RPMI7951 (cell line): ENCODE results near the gene CDC42.

GRCh38 chr1:20806982-20807719, 20.0 kb upstream of the HP1BP3 start:
- RAMPAGE, long total RNA = no peak

DNA sequence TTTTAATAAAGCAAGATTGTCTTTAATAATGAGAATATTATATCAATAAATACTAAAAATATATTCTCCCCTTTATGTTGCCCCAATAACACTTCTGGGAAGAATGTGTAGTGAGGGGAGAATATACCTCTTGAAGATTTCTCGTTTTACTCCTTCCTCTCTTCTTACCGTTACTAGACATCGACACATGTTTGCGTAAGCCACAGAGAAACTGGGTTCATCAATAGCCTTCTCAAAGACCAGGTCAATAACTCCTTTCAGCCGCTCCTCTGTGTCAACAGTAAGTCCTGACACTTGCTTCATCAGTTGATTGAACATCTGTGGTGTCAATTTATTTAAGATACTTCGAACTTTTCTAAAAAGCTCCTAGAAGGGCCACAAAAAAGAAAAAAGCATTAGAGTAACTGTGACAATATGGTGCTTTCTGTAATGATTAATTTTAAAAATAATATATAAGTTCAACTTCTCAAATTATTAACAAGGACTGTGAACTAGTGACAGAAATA, 92.1 kb upstream of the HP1BP3 start:
- RAMPAGE, long total RNA = no peak

DNA sequence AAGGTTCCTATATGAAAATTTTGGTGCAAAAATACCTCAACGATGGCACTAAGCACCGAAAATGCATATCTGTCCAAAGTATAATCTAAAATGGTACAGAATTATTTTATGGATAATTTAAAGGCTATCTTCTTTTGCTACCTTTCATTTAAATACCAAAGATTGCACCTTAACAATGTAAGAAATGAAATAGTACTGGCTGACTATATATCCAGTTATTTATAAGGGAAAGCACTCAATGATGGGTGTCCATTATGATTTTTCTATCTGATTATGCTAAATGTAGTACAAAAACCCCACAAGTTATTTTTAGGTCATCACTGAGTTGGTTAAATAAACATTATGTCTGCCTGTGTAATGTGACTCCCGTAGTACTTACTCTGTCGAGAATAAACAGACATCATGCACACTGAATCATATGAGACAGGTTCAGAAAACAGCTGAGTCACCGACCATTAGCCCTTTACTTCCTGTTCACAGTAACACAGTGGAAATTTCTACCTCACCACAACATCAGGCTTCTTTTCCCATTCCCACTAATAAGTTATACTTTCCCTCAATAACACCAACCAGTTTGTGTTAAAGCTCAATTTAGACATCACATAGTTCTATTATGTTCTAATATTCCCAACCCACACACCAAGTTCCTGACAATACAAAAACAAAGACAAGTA, 154.5 kb downstream of the EIF4G3 start:
- RAMPAGE, long total RNA = no peak

DNA sequence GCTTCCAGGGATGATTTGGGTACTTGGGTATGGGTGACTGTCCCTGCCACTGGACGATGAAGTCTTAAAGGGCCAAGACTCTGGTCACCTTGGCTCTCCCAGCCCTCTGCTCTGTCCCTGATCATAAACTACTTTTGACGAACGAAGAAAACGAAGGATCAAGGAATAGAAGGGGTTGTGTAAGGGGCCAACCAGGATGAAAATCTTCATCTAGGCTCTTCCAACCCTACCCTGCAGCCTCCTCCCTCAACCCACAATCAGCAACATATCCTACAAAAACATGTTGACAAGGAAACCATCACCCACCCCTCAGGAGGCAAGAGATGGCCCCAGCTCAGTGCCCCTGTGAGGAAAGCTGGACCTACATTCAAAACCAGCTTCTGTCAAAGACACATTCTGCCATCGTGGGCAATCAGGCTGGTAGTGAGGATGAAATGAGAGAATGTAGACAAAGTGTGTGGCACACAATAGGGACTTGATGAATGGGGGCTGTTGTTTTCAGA, 20.5 kb upstream of the ECE1 start:
- RAMPAGE, long total RNA = no peak

- RAMPAGE, long total RNA = no peak
These were observed 30.0 kb upstream of the ECE1 start for GRCh38 chr1:21320041-21320846.

DNA sequence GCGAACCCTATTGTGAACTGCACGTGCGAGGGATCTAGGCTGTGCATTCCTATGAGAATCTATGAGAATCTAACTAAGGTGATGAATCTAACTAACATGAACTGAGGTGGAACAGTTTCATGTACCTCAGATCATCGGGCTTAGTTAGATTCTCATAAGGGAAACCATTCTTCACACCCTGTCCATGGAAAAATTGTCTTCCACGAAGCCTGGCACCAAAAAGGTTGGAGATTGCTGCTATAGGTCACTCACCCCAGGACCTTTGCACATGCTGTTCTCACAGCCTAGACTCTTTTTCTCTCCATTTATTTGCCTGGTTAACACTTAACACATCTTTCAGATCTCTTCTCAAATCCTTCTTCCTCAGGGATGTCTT, 37.6 kb upstream of the ECE1 start:
- RAMPAGE, long total RNA = no peak

- RAMPAGE, long total RNA = no peak
These were observed 42.5 kb upstream of the ECE1 start for GRCh38 chr1:21332607-21333346.

DNA sequence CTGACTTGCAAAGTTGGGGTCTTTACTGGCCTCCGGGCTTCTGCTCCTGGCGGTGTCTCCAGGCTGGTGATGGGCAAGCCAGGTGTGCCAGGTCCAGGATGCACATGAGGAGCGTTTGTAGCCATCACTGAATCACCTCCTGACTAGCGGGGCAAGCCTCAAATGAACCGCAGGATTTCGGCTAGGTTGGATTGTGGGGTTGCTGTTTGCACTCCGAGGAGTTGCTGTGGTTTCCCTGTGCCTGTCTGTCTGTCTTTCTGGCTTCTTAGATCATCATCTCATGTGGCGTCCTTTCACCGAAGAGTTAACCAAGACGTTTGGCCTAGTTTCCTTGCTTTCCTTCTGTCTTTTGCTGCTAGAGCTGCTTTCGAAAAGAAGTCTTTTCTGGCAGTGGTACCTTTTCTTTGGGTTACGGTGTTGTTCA, 810 bp downstream of the NBPF3 start:
- RAMPAGE, long total RNA = no peak

DNA sequence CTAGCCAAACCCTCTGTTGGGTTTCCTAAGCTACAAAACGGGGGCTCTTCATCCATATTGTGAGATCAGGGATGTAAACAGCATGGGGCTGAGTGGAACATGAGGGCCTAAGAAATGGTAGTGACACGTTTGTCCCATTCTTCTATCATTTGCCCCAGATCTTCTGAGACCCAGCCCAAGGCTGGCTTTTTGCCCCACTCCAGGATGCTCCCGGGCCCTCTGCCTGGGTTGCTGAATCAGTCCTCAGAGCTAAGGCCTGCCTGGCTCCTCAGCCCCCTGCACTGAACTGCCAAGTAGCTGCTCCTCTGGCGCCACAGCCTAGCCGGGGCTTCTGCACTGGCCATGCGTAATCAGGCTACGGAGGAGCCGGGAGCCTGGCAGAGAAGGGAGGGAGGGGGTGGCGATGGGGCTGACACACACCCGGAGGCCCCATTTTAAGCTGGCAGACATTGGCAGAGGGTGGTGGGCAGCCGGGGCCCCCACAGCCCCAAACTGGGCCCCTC, 38.5 kb downstream of the ALPL start:
- RAMPAGE, long total RNA = no peak

GRCh38 chr1:21631913-21632821, 37.0 kb downstream of the RAP1GAP start:
- RAMPAGE, long total RNA = no peak

- RAMPAGE, long total RNA = no peak
These were observed 15.6 kb downstream of the RAP1GAP start for GRCh38 chr1:21653563-21653880.

- RAMPAGE, long total RNA = no peak
These were observed 56.8 kb downstream of the USP48 start for GRCh38 chr1:21725813-21726843.

DNA sequence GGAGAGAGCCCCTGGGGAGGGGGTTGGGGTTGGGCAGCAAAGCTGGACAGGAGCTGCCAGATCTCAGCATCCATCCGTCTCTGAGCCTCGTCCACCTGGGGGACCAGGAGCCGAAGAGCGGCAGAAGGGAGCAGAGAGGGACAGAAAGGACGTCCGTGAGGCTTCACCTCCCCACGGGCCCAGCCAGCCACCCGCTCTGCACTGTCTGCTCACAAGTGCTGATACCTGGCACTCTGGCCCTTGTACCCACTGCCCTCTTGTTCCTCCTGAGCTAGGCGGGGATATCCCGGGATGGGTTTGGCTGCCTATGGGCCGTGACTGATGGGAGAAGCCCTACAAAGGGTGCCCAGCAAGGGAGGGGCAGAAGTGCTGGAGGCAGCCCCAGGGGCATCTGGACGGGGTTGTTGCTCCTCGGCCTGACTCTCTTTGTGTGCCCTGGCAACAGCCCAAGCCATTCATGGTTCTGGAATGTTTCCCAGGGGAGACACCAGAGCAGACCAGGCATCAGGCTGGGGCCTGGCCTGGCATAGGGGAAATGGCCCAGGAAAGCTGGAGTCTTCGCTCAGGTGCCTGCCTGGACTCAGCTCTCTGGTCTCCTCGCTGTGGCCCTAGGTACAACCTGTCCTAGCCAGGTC, 57.6 kb downstream of the LDLRAD2 start:
- RAMPAGE, long total RNA = no peak

GRCh38 chr1:21936510-21936770, 670 bp downstream of the HSPG2 start:
- RAMPAGE, long total RNA = no peak

- RAMPAGE, long total RNA = no peak
These were observed 7.3 kb upstream of the HSPG2 start for GRCh38 chr1:21944365-21944826.

DNA sequence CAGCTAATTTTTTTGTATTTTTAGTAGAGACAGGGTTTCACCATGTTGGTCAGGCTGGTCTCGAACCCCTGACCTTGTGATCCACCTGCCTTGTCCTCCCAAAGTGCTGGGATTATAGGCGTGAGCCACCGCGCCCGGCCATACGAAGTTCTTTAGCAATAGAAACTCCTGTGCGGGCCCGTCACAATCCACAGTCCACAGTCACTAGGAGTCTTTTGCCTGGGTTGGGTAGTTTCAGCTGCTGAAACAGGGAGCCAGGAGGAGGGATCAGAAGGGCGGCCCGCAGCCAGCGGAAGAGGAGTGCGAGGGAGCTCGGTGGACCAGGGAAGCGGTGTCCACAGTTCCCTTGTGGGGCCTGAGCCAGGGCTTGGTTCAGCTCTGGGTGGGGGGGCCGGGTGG, 17.9 kb upstream of the HSPG2 start:
- RAMPAGE, long total RNA = no peak

DNA sequence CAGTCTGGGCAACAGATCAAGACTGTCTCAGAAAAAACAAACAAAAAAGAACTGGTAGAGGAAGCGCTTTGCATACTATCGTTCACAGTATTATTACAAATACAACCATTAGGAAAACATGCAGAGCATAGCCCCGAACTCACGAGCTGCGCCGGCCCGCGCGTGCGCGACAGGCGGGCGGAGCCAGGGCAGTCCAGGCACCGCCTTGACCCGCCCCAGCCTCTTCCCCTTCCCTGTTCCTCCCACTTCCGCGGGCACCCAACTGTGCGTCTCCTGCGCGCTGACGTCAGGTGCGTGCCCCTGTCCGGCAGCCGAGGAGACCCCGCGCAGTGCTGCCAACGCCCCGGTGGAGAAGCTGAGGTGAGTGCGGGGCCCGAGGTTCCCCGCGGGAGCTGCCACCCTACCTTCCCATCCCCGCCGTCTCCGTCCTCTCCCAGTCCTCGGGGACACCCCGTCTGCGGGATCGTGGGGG, at the start of gene CDC42:
Gene CDC42, plus strand, starts transcription at position 327 of the 472 bp plus-strand sequence.
- RAMPAGE, long total RNA = start-site peak on the plus strand centred at position 331 of the sequence, 69 bp wide, 848 and 618 reads in 2 replicates

GRCh38 chr1:22076610-22077259, 24.2 kb downstream of the CDC42 start:
- RAMPAGE, long total RNA = no peak

- RAMPAGE, long total RNA = no peak
These were observed 40.9 kb downstream of the CDC42 start for GRCh38 chr1:22093073-22094113.

DNA sequence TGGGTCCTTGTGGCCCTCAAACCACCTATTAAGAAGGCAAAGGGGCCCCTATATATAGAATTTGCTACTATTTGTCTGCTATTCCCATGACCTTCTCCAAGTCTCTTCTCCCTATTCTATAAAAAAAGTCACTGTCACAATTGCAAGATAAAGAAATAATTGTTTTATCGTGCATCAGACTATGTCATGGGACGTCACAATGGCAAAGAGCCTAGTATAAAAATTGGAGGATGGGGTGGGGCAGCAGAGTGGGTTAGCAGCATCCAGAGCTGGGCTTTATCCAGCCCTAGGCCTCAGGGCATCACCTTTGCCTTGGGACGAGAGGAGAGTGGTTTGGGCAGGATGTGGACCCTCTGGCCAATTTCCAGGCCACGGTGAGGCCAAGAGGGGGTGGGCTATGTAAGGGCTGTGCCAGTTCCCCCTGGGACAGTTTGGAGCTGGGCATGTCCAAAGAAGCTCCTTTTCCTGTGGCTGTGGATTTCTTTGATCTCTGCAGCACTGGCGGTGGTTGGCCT, 25.7 kb downstream of the WNT4 start:
- RAMPAGE, long total RNA = no peak